Hair follicular keratinocyte (primary cell): ENCODE measurements around a stretch of chr16.

DNA sequence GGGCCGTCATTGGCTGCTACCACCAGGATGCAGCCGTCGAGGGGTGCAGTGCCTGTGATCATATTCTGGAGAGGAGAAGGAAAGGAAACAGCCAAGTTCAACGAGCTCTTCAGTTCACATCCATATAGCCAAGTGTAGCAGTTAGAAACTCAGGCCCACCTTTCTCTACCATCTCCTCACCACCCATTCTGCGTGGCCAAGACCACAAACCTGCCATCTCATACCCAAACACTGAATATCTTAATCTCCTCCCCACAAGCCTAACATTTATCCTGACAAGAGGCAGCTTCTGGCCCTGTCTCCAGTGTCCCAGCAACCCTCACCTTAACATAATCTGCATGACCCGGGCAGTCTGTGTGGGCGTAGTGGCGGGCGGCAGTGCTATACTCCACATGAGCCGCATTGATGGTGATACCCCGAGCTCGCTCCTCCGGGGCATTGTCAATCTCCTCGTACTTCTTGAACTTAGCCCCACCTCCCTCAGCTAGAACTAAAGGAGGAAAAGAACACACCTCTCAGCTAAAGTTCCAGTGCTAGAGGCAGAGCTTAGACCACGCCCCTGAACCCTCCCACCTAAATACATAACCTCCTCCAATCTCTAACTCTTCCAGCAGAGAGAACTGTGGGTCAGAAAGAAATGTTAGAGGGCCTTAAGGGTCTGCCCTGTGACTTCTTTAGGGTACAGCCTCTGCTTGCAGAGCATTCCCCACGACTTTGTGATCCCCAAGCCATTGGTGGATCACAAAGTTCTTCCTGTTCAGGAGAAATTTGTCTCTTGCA lies 967 bp downstream of the TUFM start:
- RAMPAGE, long total RNA: no peak

GRCh38 chr16:28902579-28902980 lies 22.5 kb downstream of the RABEP2 start:
- RAMPAGE, long total RNA: no peak

GRCh38 chr16:28932708-28932907 lies 837 bp downstream of the CD19 start:
- RAMPAGE, long total RNA: no peak

GRCh38 chr16:28954246-28954899 lies 3.6 kb downstream of the NFATC2IP start:
- RAMPAGE, long total RNA: no peak

GRCh38 chr16:29007803-29008606 lies 23.2 kb downstream of the LAT start:
- RAMPAGE, long total RNA: no peak

DNA sequence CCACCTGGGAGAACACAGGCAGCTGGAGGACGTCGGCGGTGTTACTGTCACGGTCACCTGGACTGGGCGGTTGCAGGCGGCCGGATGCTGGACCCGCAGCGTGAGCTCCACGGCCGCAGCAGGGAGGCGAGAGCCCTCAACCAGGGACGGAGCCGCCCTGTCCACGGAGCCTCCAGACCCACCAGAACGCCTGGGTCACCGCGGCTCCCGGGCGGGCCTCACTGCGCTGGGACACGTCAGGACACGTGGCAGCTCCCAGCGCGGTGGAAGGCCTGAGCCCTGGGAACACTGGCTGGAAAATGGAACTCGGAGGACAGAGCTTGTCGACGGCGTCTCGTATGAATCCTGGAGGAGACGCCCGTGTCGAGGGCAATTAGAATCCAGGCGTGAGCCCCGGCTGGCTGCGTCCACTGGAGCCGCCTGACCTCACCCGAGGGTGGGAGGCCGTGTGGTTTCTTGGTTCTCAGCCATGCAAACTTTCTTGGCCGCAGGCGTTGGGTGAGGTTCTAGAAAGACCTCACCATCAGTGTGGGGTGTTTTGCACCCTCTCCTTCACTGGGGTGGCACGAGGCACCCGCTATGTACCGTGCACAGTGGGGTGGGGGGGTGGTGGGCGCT lies 173.9 kb downstream of the LAT start:
- RAMPAGE, long total RNA: no peak

DNA sequence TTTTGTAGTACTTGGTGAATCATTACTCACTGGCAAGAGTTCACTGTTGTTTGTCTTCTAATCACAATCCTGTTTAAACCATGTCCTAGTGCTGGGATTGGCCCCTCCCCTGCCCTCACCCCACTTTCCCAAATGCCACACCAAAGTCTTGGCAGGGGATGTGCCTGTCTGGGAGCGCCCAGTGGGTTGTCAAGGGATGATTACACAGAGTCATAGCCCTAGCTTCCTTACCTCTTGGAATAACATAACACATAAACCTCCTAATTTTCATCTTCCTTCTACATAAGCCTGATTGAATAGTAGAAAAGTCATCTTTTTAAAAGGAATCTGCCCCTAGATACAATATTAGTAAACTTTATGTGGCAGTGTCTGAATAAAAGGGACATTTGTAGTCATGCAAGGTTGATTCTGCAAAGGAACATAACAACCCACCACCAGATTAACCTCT lies 187.6 kb downstream of the LAT start:
- RAMPAGE, long total RNA: no peak

- RAMPAGE, long total RNA: no peak
Measured at GRCh38 chr16:29273493-29273950, 133.0 kb downstream of the NPIPB11 start.

- RAMPAGE, long total RNA: no peak
Measured at GRCh38 chr16:29741881-29742144, 4.0 kb downstream of the C16orf54 start.

GRCh38 chr16:29765315-29765995 lies 12.6 kb upstream of the ZG16 start:
- RAMPAGE, long total RNA: no peak

- RAMPAGE, long total RNA: no peak
Measured at GRCh38 chr16:29804348-29805077, 1.8 kb upstream of the MAZ start.

DNA sequence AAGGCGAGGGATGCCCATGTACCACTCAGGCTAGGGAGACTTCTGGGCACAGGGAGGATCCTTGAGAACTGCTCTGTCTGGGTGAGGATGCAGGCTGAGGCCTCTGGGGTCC lies 2.3 kb upstream of the PRRT2 start:
- RAMPAGE, long total RNA: no peak

GRCh38 chr16:29820678-29821748 lies 751 bp downstream of the MVP start:
- RAMPAGE, long total RNA: no peak

GRCh38 chr16:29863433-29864097 lies 539 bp upstream of the CDIPT start:
- RAMPAGE, long total RNA: no peak

GRCh38 chr16:29909171-29909726 lies 9.0 kb downstream of the ASPHD1 start:
- RAMPAGE, long total RNA: no peak

- RAMPAGE, long total RNA: no peak
Measured at GRCh38 chr16:29972653-29973068, 1.0 kb upstream of the TAOK2 start.

GRCh38 chr16:29974051-29975210 lies 763 bp downstream of the TAOK2 start:
- RAMPAGE, long total RNA: no peak

DNA sequence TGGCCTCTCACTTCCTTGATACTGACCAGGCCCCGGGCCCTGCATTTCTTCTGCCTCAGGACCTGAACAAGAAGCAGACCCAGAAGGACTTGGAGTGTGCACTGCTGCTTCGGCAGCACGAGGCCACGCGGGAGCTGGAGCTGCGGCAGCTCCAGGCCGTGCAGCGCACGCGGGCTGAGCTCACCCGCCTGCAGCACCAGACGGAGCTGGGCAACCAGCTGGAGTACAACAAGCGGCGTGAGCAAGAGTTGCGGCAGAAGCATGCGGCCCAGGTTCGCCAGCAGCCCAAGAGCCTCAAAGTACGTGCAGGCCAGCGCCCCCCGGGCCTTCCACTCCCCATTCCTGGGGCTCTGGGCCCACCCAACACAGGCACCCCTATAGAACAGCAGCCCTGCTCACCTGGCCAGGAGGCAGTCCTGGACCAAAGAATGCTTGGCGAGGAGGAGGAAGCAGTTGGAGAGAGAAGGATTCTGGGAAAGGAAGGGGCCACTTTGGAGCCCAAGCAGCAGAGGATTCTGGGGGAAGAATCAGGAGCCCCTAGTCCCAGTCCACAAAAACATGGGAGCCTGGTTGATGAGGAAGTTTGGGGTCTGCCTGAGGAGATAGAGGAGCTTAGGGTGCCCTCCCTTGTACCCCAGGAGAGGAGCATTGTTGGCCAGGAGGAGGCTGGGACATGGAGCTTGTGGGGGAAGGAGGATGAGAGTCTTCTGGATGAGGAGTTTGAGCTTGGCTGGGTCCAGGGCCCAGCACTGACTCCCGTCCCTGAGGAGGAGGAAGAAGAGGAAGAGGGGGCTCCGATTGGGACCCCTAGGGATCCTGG lies 9.0 kb downstream of the HIRIP3 start:
- RAMPAGE, long total RNA: no peak

DNA sequence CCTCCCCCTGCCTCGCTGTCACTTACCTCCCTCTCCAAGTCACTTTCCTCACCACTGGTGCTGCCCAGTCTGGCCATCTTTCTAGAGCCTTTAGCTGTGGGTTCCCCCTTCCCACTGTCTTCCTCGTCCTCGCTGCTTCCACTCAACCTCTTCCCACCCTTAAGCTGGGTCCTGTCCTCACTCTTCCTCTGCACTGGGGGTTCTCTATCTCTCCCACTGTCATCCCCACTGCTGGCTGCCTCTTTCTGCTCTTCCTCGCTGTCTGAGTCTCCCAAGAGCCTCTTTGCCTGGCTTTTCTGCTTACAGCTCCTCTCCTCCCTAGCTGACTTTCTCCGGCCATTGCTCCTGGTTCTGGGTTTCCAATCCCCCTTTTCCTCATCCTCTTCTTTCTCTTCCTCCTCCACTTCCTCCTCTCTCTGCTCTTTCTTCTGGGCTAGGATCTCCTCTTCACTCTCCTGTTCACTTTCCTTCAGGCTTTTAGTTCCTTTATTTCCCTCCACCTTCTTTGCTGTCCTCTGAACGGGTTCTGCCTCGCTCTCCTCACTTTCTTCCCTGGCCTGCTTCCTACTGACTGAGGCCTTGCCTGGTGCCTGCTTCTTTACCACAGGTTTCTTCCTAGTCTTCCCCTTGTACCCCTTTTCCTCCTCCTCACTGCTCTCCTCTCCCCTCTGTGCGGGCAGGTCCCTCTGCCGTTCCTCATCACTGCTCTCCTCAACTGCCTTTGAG lies 1.2 kb downstream of the HIRIP3 start:
- RAMPAGE, long total RNA: no peak

DNA sequence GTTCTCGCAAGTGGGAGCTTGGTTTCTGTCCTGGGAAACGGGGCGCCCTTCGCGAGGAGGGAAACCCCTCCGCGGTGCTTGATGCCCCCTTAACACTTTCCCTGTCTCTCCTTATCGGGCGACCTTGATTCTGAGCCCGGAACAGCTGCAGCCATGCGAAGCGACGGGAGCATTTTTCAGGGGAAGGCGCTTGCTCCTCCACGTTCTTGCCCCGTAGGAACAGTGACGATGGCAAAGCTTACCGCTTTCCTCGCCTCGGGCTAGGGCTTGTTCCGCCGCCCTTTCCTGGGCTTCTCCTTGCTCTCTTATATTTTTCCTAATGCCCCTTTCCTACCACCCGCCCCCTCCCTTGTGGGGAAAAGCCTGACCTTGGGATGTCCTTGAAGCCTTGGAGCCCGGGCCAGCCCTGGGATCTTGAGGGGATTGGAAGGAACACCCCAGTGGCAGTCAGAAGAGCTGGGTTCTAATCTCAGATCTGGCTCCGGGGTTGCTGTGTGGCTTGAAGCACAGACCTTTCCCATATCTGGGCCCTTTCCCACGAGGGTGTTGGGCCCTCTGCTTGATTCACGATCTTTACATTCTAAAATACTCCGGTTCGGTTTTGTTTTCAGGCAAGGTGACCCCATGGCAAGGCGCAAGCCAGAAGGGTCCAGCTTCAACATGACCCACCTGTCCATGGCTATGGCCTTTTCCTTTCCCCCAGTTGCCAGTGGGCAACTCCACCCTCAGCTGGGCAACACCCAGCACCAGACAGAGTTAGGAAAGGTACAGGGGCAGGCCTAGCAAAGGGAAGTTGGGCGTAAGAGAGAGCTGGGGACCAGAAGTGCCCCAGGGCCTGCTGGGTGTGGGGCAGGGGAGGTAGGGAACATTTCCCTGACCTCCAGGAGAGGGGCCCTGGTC lies 964 bp downstream of the ALDOA start:
- RAMPAGE, long total RNA: no peak